Skeletal muscle satellite cell (primary cell): Measurements from ENCODE around the genes MRFAP1L1, BLOC1S4, GRPEL1 and PSAPL1.

GRCh38 chr4:6709032-6710206, at the start of gene MRFAP1L1:
Gene MRFAP1L1 (minus strand): TSS chr4:6709865.
- CAGE, long polyA plus RNA: start-site peak on the minus strand at chr4:6709819-6709879, 3,974 and 4,169 reads in 2 replicates

- CAGE, long polyA plus RNA: start-site peak on the plus strand at chr4:6716089-6716210, 4,896 and 5,836 reads in 2 replicates
These were observed at the start of gene BLOC1S4 for GRCh38 chr4:6715586-6716866. Gene BLOC1S4 (plus strand): TSS chr4:6716174.

DNA sequence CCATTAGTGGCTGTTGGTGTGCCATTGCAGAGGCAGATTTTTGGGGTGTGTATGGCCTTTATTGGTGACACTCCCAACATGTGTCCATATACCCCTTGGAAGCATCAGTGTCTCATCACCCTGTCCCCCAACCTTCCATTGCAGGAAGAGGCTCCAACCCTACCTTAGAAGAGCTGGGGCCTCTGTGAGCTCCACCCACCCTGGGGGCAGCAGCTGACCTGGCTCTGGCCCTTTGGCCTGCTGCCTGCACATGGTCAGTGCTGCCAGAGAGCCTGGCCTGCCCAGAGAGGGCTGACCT, 27.5 kb upstream of the KIAA0232 start:
- CAGE, long polyA plus RNA: no peak

GRCh38 chr4:6755353-6755542, 27.3 kb upstream of the KIAA0232 start:
- CAGE, long polyA plus RNA: no peak

DNA sequence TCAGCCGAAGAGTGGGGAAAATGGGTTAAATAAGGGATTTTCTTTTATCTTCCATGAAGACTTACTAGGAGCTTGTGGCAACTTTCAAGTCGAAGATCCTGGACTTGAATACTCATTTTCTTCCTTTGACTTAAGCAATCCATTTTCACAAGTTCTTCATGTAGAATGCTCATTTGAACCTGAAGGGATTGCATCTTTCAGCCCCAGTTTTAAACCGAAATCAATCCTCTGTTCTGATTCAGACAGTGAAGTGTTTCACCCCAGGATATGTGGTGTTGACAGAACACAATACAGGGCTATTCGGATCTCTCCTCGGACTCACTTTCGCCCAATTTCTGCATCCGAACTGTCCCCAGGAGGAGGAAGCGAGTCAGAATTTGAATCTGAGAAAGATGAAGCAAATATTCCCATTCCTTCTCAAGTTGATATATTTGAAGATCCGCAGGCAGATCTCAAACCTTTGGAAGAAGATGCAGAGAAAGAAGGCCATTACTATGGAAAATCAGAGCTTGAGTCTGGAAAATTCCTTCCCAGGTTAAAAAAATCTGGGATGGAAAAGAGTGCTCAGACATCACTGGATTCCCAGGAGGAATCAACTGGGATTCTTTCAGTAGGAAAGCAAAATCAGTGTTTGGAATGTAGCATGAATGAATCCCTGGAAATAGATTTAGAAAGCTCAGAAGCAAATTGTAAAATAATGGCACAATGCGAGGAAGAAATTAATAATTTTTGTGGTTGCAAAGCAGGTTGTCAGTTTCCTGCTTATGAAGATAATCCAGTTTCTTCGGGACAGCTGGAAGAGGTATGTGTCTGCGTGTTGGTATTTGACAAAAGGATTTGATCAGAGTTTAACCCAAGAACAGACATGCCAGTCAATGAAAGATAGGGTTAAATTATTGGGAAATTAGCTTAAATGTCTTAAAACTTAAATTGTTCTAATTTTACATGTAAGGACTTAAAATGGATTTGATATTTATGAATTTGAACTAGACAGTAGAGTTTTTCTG, 45.9 kb upstream of the TBC1D14 start:
- CAGE, long polyA plus RNA: no peak

DNA sequence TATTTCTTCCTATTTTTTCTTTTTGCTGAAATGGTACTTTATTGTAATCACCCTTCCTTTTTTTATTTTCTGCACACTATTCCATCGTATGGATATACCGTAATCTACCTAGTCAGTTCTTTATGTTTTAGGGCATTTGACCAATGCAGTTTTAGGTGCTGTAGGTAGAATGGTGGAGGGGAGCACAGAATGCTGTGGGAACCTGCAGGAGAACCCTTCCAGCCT, 42.7 kb upstream of the TBC1D14 start:
- CAGE, long polyA plus RNA: no peak

GRCh38 chr4:6906101-6906646, 3.5 kb upstream of the TBC1D14 start:
- CAGE, long polyA plus RNA: no peak

DNA sequence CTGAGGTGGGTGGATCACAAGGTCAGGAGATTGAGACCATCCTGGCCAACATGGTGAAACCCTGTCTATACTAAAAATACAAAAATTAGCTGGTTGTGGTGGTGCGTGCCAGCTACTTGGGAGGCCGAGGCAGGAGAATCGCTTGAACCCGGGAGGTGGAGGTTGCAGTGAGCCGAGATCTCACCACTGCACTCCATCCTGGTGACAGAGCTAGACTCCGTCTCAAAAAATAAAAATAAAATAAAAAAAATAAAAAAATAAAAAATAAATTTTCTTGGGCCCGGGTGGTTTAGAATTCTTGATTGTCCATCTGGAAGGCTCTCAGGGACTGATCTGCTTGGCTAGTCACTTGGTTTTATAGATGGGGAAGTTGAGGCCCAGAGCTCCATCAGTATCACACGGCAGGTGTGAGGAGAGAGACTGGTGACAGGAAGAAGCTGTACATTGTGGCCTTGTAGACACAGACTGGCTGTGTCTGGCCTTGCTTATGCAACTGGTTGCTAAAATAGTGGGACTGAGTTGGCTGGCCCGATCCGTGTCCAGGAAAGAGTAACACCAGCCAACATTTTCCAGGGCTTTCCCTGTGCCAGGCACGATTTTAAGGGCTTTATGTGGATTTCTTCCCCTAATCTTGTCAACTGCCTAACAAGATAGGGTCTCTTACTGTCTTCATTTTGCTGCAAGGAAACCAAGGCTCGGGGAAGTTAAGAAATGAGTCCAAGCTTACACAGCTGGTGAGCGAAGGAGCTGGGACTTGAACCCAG, 2.7 kb downstream of the TBC1D14 start:
- CAGE, long polyA plus RNA: no peak

DNA sequence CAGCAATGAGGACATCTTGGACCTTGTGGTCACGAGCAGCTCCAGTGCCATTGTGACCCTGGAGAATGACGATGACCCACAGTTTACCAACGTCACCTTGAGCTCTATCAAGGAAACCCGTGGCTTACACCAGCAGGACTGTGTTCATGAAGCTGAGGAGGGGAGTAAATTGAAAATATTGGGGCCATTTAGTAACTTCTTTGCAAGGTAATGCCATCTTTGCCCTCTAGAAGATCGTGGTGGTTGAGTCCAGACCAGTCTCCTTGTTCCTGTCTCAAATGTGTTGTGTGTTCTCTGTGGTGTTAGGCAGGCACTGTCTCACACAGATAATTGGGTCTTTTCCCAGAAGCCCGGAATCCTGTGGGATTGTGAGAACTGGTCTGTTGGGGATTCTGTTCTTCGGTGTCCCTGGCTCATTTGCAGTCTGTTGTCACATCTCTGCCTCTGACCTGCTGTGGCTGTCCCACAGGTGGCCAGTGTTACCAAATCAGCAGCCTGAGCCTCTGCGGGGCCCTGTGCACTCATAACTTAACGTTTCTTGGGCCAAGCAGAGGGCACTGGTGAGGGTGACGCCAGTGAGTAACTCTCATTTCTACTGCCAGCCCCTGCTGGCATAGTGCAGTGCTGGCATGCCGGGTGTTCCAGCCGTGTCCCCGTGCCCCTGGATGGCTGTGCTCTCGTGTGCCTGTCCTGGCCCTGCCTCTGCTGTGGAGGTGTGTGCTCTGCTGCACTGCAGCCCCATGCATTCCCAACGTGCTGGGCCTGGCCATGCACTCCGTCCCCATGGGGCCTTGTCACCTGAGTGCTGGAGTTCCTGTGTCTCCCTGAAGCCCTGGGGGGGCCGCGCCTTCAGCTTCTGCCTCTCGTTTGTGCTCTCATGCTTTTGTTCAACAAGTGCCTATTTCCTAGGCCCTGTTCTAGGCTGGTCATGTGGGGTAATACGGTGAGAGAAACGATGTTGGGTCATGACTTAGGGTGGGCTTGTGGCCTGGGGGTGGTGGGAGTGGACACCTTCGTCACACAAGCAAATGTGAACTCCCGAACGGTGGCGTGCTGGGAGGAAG, 14.6 kb downstream of the TBC1D14 start:
- CAGE, long polyA plus RNA: no peak

- CAGE, long polyA plus RNA: no peak
These were observed 39.1 kb downstream of the CCDC96 start for GRCh38 chr4:7003652-7004147.

- CAGE, long polyA plus RNA: no peak
These were observed 11.7 kb downstream of the GRPEL1 start for GRCh38 chr4:7056129-7056674.

DNA sequence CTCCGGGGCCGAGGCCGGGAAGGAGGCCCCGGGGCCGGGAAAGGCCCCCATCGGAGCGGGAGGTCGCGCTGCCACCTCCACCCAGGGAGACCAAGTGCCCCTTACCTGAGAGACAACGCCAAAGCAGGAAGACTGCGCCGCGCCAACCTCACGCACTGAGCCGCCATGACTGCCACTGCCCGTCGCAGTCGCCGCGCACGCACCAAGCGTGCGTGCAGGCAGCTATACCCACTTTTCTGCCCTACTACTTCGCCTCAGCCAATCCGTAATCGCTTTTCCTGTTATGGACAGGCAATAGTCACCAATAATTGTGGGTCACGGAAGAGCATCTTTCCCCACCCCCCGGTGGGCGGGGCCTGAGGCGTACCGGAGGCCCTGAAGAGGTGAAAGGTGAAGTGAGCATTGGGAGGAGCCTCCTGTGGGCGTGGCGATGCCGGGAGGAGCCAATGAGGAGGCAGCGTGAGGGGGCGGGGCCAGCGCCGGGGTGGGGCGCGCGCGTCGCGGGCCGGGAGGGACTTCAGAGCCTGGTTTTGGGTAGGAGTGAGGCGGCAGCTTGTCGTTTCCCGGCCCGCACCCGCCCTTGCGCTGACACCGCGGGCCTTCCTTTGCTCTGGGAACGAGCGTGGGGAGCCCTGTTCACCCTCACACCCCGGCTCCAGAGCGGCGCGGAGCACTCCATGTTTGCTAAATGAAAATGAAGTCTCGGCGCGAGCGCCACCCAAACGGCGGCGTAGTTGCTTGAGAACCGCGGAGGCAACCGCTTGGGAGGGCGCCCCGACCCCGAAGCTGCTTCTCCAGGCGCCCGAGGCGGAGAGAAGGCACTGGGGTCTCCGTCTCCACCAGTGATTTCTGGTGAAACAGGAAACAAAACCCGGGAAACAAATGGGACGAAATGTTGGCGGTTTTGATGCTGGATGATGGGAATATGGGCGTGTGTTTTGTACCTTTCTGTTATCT, at the start of gene GRPEL1:
Gene GRPEL1, minus strand, starts transcription at position 199 of the 957 bp plus-strand sequence.
- CAGE, long polyA plus RNA: start-site peak on the minus strand centred at position 189 of the sequence, 26 bp wide, 357 and 503 reads in 2 replicates

DNA sequence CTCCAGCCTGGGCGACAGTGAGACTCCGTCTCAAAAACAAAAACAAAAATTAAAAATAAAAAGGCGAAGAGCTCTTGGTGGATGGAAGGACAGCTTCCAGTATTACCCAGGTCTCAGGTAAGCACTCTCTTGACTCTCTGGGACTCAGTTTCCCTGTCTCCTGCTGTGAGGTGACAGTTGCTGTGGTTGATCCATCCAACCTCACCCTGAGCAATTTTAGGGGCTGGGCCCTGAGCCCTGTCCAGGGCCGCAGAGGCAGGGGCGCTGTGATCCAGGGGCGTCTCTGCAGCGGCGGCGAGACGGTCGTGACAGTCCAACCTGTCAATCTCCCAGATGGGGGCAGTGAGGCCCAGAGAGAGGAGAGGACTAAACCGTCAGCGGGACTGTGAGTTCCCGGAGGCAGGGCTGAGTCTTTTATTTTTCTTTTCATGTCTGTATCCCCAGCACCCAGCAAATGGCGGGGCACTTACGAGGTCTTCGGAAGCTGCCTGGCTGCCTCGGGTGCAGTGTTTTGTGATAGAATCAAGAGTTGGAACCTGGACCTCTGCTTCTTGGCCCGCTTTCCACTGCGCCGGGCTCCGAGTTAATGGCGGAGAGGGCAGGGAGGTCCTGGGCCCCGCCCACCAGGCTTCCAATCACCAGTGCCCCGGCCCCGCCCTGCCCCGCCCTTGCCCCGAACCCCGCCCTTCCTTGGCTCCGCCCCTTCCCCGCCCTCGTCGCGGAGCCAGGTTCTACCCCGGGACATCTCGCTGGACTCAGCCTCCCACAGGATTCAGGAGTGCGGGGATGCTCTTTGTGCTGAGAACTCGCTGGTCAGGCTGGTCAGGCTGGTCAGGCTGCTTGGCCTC, 35.2 kb upstream of the GRPEL1 start:
- CAGE, long polyA plus RNA: no peak

DNA sequence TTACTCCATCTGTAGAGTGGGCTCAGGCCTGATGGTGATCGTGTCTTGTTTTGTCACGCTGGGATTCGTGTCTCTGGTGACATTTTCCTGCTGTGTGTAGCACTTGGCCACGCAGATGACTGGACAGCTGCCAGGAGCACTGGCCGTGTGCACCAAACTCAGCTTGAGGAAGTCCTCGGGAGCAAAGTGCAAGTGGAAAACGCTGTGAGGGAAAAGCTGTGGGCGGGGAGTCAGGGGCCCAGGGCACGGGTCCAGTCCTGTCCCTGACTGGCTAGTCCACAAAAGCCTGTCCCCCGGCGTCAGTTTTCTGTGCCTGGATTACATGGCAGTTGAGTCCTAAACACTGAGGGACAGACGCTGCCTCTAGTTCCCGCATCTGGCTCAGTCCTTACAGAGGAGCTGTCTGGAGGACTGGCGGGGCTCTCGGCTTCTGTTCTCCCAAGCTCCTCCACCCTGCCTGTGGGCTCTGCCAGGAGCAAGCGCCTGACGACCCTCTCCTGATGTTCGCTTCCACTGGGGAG, 35.8 kb upstream of the GRPEL1 start:
- CAGE, long polyA plus RNA: no peak

DNA sequence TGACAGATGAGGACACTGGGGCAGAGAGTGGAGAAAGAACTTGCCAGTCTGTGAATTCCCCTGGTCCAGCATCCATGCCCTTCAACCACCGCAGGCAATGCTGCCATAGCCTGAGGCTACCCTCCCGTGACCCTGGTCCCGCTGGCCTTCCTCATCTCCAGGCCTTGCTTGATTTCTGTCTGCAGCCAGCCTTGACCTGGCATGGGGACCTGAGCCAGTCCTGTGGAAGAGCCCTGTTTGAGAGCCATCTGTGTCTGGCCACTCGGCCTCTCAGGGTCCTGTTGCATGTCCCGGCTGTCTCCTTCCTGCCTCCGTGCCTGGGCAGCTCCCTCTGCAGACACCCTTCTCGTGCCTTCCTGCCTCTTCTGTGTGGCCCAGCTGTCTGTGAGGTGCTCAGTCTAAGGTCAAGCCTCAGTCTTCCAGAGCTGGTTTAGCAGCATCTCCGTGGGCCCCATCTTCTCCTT, 108.3 kb downstream of the SORCS2 start:
- CAGE, long polyA plus RNA: no peak

- CAGE, long polyA plus RNA: no peak
These were observed 107.2 kb downstream of the PSAPL1 start for GRCh38 chr4:7327493-7327960.

- CAGE, long polyA plus RNA: no peak
These were observed at the start of gene PSAPL1 for GRCh38 chr4:7434754-7435139. Gene PSAPL1 (minus strand): TSS chr4:7434930.

- CAGE, long polyA plus RNA: no peak
These were observed 161.8 kb upstream of the PSAPL1 start for GRCh38 chr4:7596521-7596888.

DNA sequence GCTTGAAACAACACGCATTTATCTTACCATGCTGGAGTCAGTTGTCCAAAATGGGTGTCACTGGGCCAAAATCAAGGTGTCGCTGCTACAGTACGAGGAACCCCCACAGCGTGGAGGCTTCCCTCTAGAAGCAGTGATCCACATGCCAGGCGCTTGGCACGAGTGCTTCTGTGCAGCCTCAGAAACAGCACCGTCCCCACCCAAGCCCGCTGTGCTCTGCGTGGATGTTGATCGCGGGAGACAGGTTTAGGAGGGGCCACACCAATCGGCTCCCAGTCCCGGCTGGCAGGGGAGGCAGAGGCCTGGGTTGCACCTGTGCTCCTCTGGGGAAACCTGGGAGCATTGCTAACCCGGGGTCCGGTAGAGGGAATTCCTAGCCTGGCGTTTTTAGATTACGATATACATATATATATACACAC, 165.5 kb upstream of the PSAPL1 start:
- CAGE, long polyA plus RNA: no peak

DNA sequence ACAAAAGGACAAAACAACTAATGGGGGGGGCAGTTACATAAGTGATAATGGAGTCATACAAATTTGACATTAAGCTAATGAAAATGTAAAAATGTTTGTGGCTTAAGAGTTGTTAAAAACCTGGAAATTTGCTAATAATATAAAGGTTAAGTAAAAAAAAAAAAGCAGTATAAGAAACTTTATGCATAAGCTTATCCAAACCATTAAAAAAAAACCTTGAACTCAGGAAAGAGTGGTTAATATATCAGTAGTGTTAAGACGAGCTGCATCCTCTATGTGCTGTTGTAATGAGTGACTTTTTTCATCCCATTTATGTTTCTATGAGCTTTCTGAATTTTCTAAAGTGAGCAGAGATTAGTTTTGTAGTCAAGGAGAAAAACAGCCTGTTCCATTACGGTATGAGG, 122.0 kb downstream of the AFAP1 start:
- CAGE, long polyA plus RNA: no peak